ENCODE data around the gene SALL3.

DNA sequence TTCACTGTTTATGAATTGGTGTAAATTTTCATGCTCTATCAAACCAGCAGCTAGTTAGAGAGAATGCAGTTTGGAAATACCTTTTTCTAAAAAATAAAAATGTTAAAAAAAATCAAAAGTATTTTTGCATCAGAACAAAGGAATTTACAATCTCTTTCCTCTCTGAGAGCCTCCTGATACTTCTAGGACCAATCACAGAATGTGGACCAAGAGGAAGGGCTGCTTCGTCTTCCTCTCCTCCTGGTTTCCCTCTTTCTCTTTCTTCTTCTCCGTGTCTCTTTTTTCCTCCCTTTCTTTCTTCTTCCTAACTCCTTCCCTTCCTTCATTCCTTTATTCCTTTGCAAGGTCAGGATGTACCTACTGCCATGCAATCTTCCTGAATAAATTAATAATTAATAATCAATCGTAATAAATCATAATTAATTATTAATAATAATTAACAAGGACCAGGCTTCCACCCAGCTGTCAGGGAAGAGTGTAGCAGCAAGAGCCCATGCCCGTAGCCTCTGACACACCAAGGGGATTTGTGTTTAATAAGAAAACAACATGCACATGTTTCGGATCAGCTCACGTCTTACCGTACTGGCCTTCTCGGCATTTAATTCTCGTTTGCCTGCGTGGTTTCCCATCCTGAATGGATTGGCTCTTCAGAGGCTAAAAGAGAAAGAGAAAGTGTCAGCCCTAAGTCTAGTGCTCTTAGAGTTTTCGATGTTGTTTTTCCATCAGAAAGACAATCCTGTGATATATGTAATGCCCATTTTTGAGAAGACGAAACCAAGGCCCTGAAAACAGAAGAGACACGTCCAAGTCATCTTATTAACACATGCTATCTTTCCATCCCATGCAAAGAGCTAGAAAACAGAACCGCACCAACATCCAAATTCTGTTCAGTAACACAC is 27.7 kb downstream of the MBP start:
- RAMPAGE, long total RNA, result no peak
- RRBS, result no CpG with 5 or more reads among the region's 14 CpGs
PRO-cap:
- standard, result no peak
- CoPRO, capped RNA only, 2 experiments, result no peak in any of the 2 experiments
- CoPRO, capped and uncapped RNA, 2 experiments, result no peak in any of the 2 experiments
- CoPRO, uncapped RNA only, 2 experiments, result no peak in any of the 2 experiments
CAGE:
- cytosol, long polyA plus RNA, result no peak
- long polyA plus RNA, result no peak
- nucleolus, long total RNA, result no peak
- nucleus, long polyA plus RNA, result no peak

DNA sequence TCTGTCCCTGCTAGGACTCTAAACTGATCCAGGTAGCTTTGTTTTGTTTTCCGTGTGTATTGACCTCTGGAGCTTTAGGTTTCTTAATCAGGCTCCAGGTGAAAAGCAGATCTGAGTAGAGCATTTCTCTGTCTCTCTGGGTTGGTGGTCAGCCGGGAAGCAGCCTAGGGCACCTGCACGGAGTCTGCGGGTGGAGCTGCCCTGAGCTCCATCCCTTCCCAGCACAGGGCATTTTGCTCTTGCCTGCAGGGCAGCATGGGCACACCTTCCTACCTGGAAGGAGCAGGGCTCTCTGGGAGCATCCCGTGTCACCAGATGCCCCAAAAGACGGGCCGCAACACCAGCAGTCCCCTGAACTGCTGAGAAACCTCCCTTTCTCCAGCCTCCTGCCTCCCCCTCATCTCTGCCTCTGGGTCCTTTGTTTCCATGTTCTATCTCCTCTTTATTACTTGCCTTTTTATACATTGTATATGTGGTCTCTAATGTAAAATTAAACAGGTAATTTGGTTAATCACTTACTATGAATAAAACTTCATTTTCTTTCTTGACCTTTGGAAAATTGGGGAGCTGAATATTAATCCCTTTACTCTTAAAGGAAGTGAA is 8.7 kb downstream of the MBP start:
- RAMPAGE, long total RNA, result no peak
- RRBS, result no CpG with 5 or more reads among the region's 7 CpGs
PRO-cap:
- standard, result no peak
- CoPRO, capped RNA only, 2 experiments, result no peak in any of the 2 experiments
- CoPRO, capped and uncapped RNA, 2 experiments, result no peak in any of the 2 experiments
- CoPRO, uncapped RNA only, 2 experiments, result no peak in any of the 2 experiments
CAGE:
- cytosol, long polyA plus RNA, result no peak
- long polyA plus RNA, result no peak
- nucleolus, long total RNA, result no peak
- nucleus, long polyA plus RNA, result no peak

DNA sequence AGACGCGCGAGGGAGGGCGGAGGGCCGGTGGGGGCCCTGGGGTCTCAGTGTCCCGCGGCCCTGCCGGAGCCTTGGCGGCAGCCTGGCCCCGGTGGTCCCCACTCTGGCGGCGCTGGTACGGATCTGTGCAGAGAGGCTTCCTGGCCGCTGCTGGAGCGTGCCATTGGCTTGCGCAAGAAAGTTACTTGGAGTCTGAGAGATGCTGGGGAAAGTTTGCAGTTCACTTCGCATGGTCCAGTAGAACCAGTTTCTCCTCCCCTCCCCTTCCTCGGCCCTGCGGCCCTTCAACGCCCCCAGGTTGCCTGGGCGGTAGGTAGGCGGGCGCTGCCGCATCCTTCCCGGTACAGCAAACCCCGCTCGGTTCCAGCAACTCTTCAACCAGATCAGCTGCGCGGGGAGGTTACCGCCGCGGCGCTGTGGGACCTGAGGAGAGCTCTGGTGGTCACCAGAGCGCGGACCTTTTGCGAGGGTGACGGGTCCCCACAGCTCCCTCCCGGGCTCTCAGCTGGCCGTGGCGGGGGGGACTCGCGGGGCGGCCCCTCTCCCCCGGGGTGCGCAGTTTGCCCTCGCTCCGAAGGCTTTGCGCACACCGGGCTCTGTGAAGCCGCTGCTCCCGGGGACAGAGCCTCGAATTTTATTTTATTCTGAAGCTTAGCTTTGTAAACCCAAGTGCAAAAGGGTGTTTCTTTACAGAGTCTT is 1.7 kb downstream of the GALR1 start:
- RAMPAGE, long total RNA, result no peak
- RRBS, result 15% methylated on average over 20 of the region's 52 CpGs
PRO-cap:
- standard, result no peak
- CoPRO, capped RNA only, 2 experiments, result no peak in any of the 2 experiments
- CoPRO, capped and uncapped RNA, 2 experiments, result no peak in any of the 2 experiments
- CoPRO, uncapped RNA only, 2 experiments, result no peak in any of the 2 experiments
CAGE:
- cytosol, long polyA plus RNA, result no peak
- long polyA plus RNA, result no peak
- nucleolus, long total RNA, result no peak
- nucleus, long polyA plus RNA, result no peak

- RAMPAGE, long total RNA, result no peak
- RRBS, result 81% methylated on average over 42 of the region's 160 CpGs
PRO-cap:
- standard, result no peak
- CoPRO, capped RNA only, 2 experiments, result no peak in any of the 2 experiments
- CoPRO, capped and uncapped RNA, 2 experiments, result no peak in any of the 2 experiments
- CoPRO, uncapped RNA only, 2 experiments, result no peak in any of the 2 experiments
CAGE:
- cytosol, long polyA plus RNA, result no peak
- long polyA plus RNA, result no peak
- nucleolus, long total RNA, result no peak
- nucleus, long polyA plus RNA, result no peak
These were observed at the start of gene SALL3 for GRCh38 chr18:78979508-78980430. Gene SALL3, plus strand, starts transcription at chr18:78979818.

DNA sequence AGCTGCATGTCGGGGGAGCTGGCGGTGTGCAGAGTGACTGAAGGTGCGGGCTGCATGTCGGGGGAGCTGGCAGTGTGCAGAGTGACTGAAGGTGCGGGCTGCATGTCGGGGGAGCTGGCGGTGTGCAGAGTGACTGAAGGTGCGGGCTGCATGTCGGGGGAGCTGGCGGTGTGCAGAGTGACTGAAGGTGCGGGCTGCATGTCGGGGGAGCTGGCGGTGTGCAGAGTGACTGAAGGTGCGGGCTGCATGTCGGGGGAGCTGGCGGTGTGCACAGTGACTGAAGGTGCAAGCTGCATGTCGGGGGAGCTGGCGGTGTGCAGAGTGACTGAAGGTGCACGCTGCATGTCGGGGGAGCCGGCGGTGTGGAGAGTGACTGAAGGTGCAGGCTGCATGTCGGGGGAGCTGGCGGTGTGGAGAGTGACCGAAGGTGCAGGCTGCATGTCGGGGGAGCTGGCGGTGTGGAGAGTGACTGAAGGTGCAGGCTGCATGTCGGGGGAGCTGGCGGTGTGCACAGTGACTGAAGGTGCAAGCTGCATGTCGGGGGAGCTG is 76.9 kb downstream of the ATP9B start:
- RAMPAGE, long total RNA, result no peak
- RRBS, result no CpG with 5 or more reads among the region's 30 CpGs
PRO-cap:
- standard, result no peak
- CoPRO, capped RNA only, 2 experiments, result no peak in any of the 2 experiments
- CoPRO, capped and uncapped RNA, 2 experiments, result no peak in any of the 2 experiments
- CoPRO, uncapped RNA only, 2 experiments, result no peak in any of the 2 experiments
CAGE:
- cytosol, long polyA plus RNA, result no peak
- long polyA plus RNA, result no peak
- nucleolus, long total RNA, result no peak
- nucleus, long polyA plus RNA, result no peak

DNA sequence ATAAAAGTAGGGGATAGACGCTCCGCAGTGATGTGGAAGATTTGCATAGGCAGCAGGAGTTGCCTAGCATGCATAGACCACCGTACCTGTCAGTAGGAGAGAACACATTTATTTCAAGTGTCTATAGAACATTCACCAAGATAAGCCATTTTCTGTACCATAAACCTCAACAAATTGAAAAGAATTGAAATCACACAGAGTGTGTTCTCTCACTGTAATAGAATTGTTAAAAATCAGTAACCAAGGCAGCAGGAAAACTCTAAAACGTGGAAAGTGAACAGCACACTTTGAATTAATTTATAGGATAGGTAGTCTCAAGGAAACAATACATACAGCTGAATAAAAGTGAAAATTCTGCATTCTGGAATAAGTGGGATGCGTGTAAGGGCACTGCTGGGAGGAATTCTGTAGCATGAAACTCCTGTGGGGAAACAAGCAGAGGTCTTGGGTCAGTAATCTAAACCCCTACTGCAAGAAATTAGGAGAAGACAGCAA is 78.1 kb downstream of the ATP9B start:
- RAMPAGE, long total RNA, result no peak
- RRBS, result no CpG with 5 or more reads among the region's 5 CpGs
PRO-cap:
- standard, result no peak
- CoPRO, capped RNA only, 2 experiments, result no peak in any of the 2 experiments
- CoPRO, capped and uncapped RNA, 2 experiments, result no peak in any of the 2 experiments
- CoPRO, uncapped RNA only, 2 experiments, result no peak in any of the 2 experiments
CAGE:
- cytosol, long polyA plus RNA, result no peak
- long polyA plus RNA, result no peak
- nucleolus, long total RNA, result no peak
- nucleus, long polyA plus RNA, result no peak

DNA sequence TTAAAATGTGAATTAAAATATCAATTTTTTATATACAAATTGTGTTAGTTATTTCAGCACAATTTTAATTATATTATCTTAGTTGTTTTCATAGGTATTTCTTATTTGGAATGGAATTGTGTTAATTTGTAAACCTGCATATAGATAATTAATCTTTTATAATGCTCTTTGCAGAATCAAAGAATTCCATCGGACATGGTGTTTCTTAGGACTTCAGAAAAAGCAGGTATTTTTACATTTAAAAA is 85.1 kb downstream of the ATP9B start:
- RAMPAGE, long total RNA, result no peak
- RRBS, result no CpG with 5 or more reads among the region's 1 CpG
PRO-cap:
- standard, result no peak
- CoPRO, capped RNA only, 2 experiments, result no peak in any of the 2 experiments
- CoPRO, capped and uncapped RNA, 2 experiments, result no peak in any of the 2 experiments
- CoPRO, uncapped RNA only, 2 experiments, result no peak in any of the 2 experiments
CAGE:
- cytosol, long polyA plus RNA, result no peak
- long polyA plus RNA, result no peak
- nucleolus, long total RNA, result no peak
- nucleus, long polyA plus RNA, result no peak

GRCh38 chr18:79343612-79344489 is 51.9 kb upstream of the NFATC1 start:
- RAMPAGE, long total RNA, result no peak
- RRBS, result no CpG with 5 or more reads among the region's 19 CpGs
PRO-cap:
- standard, result no peak
- CoPRO, capped RNA only, 2 experiments, result no peak in any of the 2 experiments
- CoPRO, capped and uncapped RNA, 2 experiments, result no peak in any of the 2 experiments
- CoPRO, uncapped RNA only, 2 experiments, result no peak in any of the 2 experiments
CAGE:
- cytosol, long polyA plus RNA, result no peak
- long polyA plus RNA, result no peak
- nucleolus, long total RNA, result no peak
- nucleus, long polyA plus RNA, result no peak

DNA sequence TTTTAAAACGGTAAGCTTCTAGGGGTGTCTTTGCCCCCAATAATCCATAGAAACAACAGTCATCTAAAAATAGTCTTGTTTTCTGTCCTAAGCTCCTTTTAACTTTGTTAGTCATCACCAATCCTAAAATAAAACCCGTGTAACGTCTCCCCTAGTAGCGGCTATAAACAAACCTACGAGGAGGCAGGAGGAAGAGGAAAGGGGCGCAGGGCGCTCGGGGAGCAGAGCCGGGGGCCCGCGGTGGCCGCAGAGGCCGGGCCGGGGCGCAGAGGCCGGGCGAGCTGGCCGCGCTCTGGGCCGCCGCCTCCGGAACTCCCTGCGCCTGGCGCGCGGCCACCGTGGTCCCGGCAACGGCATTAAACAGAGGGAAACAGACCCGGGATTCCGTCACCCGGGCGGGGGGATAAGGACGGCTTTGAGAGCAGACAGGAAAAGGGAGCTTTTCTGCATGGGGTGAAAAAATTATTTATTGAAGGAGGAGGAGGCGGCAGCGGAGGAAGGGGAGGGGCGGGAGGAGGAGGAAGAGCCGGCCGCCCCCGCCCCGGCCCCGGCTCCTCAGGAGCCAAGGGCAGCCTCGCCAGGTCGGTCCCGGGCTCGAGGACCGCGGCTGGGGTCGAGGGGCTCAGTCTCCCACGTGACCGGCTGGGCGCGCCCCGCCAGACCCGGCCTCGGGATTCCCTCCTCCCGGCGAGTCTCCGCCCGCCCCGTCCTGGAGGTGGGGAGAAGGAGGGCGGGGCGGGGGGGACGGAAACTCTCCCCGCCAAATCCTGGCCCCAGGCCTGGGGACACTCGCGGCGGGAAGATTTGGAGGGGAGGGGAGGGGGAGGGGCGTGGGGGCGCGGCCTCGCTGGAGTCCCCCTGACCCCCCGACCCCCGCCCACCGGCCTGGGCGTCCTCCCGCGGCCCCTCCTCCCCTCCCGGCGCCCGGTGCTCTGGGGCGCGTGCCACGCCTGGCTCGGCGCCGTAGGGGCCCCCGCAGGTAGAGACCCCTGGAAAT is 1.8 kb upstream of the NFATC1 start:
- RAMPAGE, long total RNA, result no peak
- RRBS, result 7% methylated on average over 25 of the region's 88 CpGs
PRO-cap:
- standard, result bidirectional peak, plus-strand start at position 580 of the sequence, minus-strand start at position 315 of the sequence; bidirectional peak, plus-strand start at position 917 of the sequence, minus-strand start at position 636 of the sequence
- CoPRO, capped RNA only, 2 experiments, result peak in 2 of 2 experiments; most common plus-strand start position 539 of the sequence (in 1); most common minus-strand start position 289 of the sequence (in 1)
- CoPRO, capped and uncapped RNA, 2 experiments, result no peak in any of the 2 experiments
- CoPRO, uncapped RNA only, 2 experiments, result no peak in any of the 2 experiments
CAGE:
- cytosol, long polyA plus RNA, result no peak
- long polyA plus RNA, result no peak
- nucleolus, long total RNA, result no peak
- nucleus, long polyA plus RNA, result no peak

DNA sequence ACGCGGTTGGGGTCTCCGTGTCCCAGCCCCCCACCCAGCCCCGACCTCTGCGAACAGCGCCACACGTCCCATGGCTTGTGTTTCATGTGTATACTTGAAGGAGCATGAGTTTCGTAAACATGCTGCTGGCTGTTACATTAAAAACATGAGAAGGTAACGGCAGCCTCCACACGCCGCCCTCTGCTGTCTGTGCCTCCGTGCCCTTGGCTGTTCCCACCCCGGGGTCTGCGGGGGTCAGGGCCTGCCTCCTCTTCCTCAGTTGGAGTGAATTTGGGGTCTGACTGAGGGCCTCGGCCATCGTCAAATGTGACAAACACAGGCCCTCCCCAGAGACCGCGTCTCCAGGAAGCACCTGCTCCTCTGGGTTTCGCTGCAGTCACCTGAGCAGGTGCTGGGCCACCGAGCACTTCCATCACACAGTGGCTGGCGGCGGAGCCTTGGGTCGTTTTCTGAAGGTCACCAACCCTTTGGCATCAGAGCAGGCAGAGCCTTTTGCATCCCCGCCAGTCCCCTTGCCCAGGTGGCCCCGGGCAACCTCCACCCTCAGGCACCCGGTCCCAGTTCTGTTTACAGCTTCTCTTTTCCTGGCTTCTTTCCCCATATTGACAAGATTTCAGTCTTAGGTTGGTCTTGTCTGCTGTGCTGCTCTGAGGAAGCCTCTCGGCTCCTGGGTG is 70.9 kb downstream of the NFATC1 start:
- RAMPAGE, long total RNA, result no peak
- RRBS, result no CpG with 5 or more reads among the region's 27 CpGs
PRO-cap:
- standard, result no peak
- CoPRO, capped RNA only, 2 experiments, result no peak in any of the 2 experiments
- CoPRO, capped and uncapped RNA, 2 experiments, result no peak in any of the 2 experiments
- CoPRO, uncapped RNA only, 2 experiments, result no peak in any of the 2 experiments
CAGE:
- cytosol, long polyA plus RNA, result no peak
- long polyA plus RNA, result no peak
- nucleolus, long total RNA, result no peak
- nucleus, long polyA plus RNA, result no peak

DNA sequence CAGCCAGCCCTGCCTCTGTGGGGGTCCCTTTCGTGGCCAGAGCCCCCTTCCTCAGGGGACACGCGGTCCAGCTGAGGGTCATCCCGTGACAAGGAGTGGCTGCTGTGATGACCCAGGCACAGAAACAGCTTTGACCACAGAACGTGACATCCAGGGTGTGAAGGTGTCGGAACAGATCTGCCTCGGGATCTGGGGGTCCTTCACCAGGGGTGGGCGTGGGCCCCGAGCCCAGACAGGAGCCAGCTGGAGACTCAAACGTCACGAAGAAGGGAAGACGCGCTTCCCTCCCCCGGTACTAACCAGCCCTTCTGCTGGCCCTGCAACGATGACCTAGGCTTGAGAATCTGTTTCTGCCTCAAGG is 75.9 kb downstream of the NFATC1 start:
- RAMPAGE, long total RNA, result no peak
- RRBS, result no CpG with 5 or more reads among the region's 15 CpGs
PRO-cap:
- standard, result no peak
- CoPRO, capped RNA only, 2 experiments, result no peak in any of the 2 experiments
- CoPRO, capped and uncapped RNA, 2 experiments, result no peak in any of the 2 experiments
- CoPRO, uncapped RNA only, 2 experiments, result no peak in any of the 2 experiments
CAGE:
- cytosol, long polyA plus RNA, result no peak
- long polyA plus RNA, result no peak
- nucleolus, long total RNA, result no peak
- nucleus, long polyA plus RNA, result no peak

- RAMPAGE, long total RNA, result no peak
- RRBS, result 20% methylated on average over 3 of the region's 17 CpGs
PRO-cap:
- standard, result no peak
- CoPRO, capped RNA only, 2 experiments, result no peak in any of the 2 experiments
- CoPRO, capped and uncapped RNA, 2 experiments, result no peak in any of the 2 experiments
- CoPRO, uncapped RNA only, 2 experiments, result no peak in any of the 2 experiments
CAGE:
- cytosol, long polyA plus RNA, result no peak
- long polyA plus RNA, result no peak
- nucleolus, long total RNA, result no peak
- nucleus, long polyA plus RNA, result no peak
These were observed 69.2 kb upstream of the CTDP1 start for GRCh38 chr18:79610343-79610807.

DNA sequence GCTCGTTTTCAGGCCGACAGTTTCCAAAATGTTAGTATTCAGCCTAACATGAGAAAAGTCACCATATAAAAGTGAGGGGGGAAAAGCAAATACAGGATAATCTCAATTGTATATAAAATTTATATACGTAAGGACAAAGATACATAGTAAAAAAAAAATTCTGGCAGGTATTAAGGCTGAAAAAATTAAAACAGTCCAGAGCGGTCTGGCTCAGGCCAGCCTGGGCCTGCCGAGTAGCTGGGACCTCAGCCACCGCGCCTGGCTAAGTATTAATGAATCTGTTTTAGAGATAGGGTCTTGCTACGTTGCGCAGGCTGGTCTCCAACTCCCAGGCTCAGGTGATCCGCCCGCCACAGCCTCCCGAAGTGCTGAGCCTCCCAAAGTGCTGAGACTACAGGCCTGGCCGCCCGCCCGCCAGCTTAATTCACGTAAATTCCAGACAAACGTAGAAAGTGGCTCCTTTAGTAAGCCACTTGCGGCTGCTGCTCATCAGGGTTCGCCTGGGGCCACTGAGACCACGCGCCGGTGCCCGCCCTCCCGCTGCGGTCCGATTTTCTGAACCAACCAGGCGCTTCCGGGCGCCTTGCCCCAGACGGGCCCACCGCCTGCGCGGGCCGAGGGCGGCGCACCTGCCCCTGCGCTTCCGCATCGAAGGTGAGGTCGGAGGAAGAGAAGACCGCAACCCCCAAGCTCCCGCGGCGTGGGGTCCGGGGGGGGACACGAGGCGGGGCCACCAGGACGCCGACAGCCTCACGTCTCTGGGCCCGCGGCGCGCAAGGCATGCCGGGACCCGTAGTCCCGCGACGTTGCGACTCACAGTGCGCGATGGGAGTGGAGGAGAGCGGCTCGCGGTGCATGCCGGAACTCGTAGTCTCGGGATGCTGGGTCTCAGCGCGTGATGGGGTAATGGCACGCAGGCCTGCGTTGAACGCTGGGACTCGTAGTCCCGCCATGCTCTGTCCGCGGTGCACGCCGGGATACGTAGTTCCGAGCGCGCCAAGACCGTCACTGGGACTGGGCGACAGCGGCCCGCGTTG is 708 bp upstream of the CTDP1 start:
- RAMPAGE, long total RNA, result no peak
- RRBS, result 1% methylated on average over 36 of the region's 88 CpGs
PRO-cap:
- standard, result bidirectional peak, plus-strand start at position 489 of the sequence, minus-strand start at position 656 of the sequence; unidirectional peak, minus-strand start at position 760 of the sequence
- CoPRO, capped RNA only, 2 experiments, result peak in 1 of 2 experiments; most common plus-strand start position 972 of the sequence (in 1); most common minus-strand start position 656 of the sequence (in 1)
- CoPRO, capped and uncapped RNA, 2 experiments, result no peak in any of the 2 experiments
- CoPRO, uncapped RNA only, 2 experiments, result no peak in any of the 2 experiments
CAGE:
- cytosol, long polyA plus RNA, result no peak
- long polyA plus RNA, result no peak
- nucleolus, long total RNA, result no peak
- nucleus, long polyA plus RNA, result no peak

DNA sequence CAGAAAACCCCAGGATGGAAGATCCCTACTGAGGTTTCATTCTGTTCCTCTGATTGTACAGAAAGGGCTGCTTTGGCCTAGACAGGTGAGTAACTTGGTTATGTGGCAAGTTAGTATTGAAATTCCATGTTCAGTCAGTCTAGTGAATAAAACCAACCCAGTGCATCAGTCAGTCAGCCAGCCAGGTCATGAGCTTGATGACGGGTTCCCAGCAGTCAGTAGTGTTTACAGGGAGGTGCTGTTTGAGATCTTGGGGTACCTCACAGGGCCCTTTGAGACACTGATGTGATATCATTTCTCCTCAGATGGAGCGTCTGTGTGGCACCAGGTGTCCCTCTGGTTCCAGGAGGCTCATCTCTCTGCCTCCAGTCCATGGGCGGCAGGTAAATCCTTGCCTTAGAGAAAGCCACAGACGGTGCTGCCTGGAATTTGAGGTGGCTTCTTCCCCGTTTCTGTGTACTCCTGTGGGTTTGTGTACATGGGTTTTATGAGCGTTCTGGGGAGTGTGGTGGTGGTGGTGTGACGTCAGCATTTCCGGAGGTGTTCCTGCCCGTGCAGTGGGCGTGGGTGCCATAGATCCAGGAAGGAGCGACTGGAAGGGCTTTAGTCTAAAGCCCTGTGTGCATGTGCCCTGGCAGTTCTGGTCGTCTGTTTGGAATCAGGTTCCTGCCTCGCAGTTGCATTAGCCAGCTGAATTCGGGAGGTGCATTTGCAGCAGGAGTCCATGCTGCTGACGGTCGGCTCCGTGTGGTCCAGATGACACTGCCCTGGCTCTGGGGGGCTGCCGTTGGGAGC is 2.0 kb downstream of the CTDP1 start:
- RAMPAGE, long total RNA, result no peak
- RRBS, result no CpG with 5 or more reads among the region's 18 CpGs
PRO-cap:
- standard, result no peak
- CoPRO, capped RNA only, 2 experiments, result no peak in any of the 2 experiments
- CoPRO, capped and uncapped RNA, 2 experiments, result no peak in any of the 2 experiments
- CoPRO, uncapped RNA only, 2 experiments, result no peak in any of the 2 experiments
CAGE:
- cytosol, long polyA plus RNA, result no peak
- long polyA plus RNA, result no peak
- nucleolus, long total RNA, result no peak
- nucleus, long polyA plus RNA, result no peak

GRCh38 chr18:79711204-79711403 is 31.5 kb downstream of the CTDP1 start:
- RAMPAGE, long total RNA, result no peak
- RRBS, result no CpG with 5 or more reads among the region's 5 CpGs
PRO-cap:
- standard, result no peak
- CoPRO, capped RNA only, 2 experiments, result no peak in any of the 2 experiments
- CoPRO, capped and uncapped RNA, 2 experiments, result no peak in any of the 2 experiments
- CoPRO, uncapped RNA only, 2 experiments, result no peak in any of the 2 experiments
CAGE:
- cytosol, long polyA plus RNA, result no peak
- long polyA plus RNA, result no peak
- nucleolus, long total RNA, result no peak
- nucleus, long polyA plus RNA, result no peak

DNA sequence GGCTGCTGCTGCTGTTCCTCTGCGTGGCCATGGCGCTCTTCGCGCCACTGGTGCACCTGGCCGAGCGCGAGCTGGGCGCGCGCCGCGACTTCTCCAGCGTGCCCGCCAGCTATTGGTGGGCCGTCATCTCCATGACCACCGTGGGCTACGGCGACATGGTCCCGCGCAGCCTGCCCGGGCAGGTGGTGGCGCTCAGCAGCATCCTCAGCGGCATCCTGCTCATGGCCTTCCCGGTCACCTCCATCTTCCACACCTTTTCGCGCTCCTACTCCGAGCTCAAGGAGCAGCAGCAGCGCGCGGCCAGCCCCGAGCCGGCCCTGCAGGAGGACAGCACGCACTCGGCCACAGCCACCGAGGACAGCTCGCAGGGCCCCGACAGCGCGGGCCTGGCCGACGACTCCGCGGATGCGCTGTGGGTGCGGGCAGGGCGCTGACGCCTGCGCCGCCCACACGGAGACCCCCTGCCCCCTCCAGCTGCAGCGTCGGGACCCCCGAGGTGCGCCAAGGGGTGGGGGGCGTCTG is 52.0 kb downstream of the SLC66A2 start:
- RAMPAGE, long total RNA, result no peak
- RRBS, result 95% methylated on average over 11 of the region's 55 CpGs
PRO-cap:
- standard, result no peak
- CoPRO, capped RNA only, 2 experiments, result no peak in any of the 2 experiments
- CoPRO, capped and uncapped RNA, 2 experiments, result no peak in any of the 2 experiments
- CoPRO, uncapped RNA only, 2 experiments, result no peak in any of the 2 experiments
CAGE:
- cytosol, long polyA plus RNA, result no peak
- long polyA plus RNA, result no peak
- nucleolus, long total RNA, result no peak
- nucleus, long polyA plus RNA, result no peak

DNA sequence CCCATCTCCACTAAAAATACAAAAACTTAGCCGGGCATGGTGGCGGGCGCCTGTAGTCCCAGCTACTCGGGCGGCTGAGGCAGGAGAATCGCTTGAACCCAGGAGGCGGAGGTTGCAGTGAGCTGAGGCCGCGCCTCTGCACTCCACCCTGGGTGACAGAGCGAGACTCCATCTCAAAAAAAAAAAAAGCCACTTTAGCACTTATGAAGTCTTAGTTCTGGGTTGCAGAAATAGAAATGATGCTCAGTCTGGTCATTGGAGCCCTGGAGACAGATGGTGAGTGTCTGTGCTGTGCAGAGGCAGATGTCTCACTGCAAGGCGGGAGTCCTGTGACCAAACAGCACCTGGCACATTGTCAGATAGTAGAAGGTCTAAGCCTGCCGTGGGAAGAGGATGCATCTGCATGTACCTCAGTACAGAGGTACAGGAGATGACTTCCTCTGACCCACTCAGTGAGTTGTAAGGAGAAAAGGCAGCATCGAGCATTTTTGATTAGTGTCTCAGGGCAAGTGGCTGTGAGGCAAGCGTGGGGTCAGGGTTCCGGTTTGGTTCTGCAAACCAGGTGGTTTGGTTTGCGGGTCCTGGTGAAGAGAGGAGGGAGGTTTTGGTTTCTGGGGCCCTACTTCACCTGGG is 3.6 kb downstream of the RBFA start:
- RAMPAGE, long total RNA, result no peak
- RRBS, result no CpG with 5 or more reads among the region's 16 CpGs
PRO-cap:
- standard, result no peak
- CoPRO, capped RNA only, 2 experiments, result no peak in any of the 2 experiments
- CoPRO, capped and uncapped RNA, 2 experiments, result no peak in any of the 2 experiments
- CoPRO, uncapped RNA only, 2 experiments, result peak in 1 of 2 experiments; most common plus-strand start position 204 of the sequence (in 1)
CAGE:
- cytosol, long polyA plus RNA, result no peak
- long polyA plus RNA, result no peak
- nucleolus, long total RNA, result no peak
- nucleus, long polyA plus RNA, result no peak

DNA sequence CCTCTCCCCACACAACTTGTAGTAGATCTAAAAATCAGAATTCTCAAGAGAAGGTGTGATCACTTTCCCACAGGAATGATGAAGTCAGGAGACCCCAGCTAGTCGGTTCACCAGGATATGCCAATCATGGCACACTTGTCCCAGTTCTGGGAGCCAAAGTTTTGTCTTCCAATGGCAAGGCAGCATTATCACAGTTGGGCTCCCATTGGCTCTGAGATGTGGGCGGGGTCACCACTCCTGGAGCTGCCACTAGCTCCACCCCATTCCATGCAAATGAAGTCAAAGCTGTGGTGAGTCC is 453 bp upstream of the ADNP2 start:
- RAMPAGE, long total RNA, result no peak
- RRBS, result no CpG with 5 or more reads among the region's 2 CpGs
PRO-cap:
- standard, result no peak
- CoPRO, capped RNA only, 2 experiments, result peak in 1 of 2 experiments; most common minus-strand start position 133 of the sequence (in 1)
- CoPRO, capped and uncapped RNA, 2 experiments, result no peak in any of the 2 experiments
- CoPRO, uncapped RNA only, 2 experiments, result no peak in any of the 2 experiments
CAGE:
- cytosol, long polyA plus RNA, result no peak
- long polyA plus RNA, result no peak
- nucleolus, long total RNA, result no peak
- nucleus, long polyA plus RNA, result no peak